ENCODE results near the gene HDAC2.

DNA sequence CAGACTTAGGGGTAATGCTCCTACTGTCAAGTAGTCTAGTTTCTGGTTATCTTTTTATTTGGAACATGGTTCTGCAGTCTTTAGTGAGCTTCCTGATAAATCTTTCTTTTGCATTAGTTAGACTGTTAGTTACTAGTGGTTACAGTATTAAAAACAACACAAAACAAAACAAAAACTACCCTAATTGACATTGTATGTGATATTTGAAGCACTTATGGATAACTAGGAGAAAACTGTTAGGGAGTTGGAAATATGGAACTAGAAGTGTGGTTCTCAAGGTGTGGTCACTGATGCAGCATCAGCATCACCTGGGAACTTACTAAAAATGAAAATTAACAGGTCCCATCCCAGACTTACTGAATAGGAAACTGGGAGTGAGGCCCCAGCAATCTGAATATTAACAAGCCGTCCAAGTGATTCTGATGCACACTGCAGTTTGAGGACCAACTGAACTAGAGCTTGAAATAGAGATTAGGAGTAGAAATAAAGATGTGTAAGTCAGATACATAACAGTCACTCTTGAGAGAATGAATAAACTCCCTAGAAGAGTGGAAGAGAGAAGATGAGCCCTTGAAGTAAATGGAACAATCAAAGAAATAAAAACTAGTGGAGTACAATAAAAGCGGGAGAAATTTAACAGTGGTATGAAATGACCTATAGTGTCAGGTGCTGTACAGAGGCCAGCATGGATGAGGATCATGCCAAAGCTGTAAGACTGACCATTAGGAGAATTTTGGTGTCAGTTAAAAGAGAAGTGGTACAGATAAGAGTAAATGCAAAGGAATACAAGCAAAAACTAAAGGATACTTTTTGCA is 17.0 kb upstream of the REV3L start:
- RRBS, 2 experiments, result no CpG with 5 or more reads among the region's 2 CpGs

GRCh38 chr6:111540831-111541361 is 57.9 kb upstream of the REV3L start:
- RRBS, 2 experiments, result no CpG with 5 or more reads among the region's 7 CpGs

GRCh38 chr6:111588122-111588931 is 17.4 kb downstream of the TRAF3IP2 start:
- RRBS, 2 experiments, result no CpG with 5 or more reads among the region's 7 CpGs

DNA sequence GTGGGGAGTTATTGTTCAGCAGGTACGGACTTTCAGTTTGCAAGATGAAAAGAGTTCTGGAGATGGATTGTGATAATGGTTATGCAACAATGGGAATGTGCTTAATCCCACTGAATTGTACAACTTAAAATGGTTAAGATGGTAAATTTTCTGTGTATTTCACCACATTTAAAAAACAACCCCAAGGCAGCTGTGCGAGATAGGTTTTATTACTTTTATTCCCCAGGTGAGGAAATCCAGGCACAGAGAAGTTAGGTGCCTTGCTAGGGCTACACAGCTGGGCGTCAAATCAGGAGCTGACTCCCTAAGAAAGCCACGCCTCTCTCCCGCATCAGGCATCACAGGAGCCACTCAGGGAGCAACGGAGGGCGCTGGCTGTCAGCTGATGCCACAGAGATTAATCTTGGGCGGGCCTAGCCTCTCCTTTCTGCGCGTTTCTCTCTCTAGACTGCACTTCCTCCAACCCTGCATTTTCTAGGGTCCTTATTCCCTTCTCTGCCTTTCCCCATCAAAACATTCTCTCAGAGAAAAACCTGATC is 9.4 kb upstream of the TRAF3IP2 start:
- RRBS, 2 experiments, result no CpG with 5 or more reads among the region's 10 CpGs

DNA sequence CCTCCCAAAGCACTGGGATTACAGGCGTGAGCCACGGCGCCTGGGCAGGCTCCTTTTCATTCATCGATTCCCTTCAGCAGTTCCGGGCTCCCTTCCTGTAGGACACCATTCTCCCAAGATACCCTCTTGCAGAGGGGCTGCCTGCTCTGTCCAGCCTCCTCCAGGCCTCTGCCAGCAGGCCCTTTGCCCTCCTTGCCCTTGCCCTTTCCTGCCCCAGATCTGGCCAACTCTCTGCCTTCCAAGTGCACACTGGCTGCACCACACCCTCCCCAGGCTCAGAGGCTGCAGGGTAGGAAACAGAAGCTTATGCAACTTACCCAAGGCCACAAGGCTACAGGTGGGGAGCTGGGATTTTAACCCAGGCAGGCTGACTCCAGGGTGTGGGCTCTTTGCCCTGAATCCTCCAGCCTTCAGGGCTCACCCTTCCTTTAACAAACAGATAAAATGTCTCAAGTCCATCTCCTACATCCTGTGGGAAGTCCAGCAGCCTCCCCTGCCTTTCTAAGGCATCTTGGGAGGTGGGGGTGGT is 14.4 kb upstream of the TRAF3IP2 start:
- RRBS, 2 experiments, result no CpG with 5 or more reads among the region's 5 CpGs

DNA sequence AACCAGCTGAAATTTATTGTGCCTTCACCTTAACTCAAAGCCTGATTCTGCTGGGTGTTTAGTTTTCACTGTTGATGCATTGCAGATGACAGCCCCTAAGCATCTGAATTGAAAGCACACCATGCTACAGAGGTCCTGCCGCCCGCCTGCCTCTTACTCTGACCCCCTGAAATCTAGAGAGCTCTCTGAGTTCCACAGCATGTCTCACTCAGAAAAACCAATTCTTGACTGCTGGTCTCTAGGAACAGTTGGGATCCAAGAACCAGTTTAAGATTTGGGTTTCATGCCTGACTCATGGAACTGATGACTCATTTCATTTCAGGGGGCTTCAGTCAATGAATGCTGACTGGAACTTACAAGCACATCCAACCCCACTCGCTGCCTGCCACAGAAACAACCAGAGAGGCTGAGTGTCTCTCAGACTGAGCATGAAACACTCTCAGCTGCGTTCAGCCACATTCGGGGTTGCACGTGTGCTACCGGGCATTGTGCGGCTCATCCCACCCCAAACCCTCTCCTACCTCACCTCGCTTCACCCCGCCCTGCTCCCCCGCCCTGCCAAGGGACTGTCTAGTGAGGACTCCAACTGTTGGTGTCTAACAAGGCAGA is 19.9 kb upstream of the TRAF3IP2 start:
- RRBS, 2 experiments, result no CpG with 5 or more reads among the region's 11 CpGs

GRCh38 chr6:111666607-111667242 is 61.0 kb upstream of the TRAF3IP2 start:
- RRBS, 2 experiments, result no CpG with 5 or more reads among the region's 7 CpGs

GRCh38 chr6:111676313-111676759 is 70.7 kb upstream of the TRAF3IP2 start:
- RRBS, 2 experiments, result no CpG with 5 or more reads among the region's 2 CpGs

- RRBS, 2 experiments, result no CpG with 5 or more reads among the region's 21 CpGs
Observed at GRCh38 chr6:111692067-111693226, 86.8 kb upstream of the TRAF3IP2 start.

- RRBS, 2 experiments, result no CpG with 5 or more reads among the region's 5 CpGs
Observed at GRCh38 chr6:111696221-111696664, 90.6 kb upstream of the TRAF3IP2 start.

- RRBS, 2 experiments, result no CpG with 5 or more reads among the region's 10 CpGs
Observed at GRCh38 chr6:111777093-111777622, 96.1 kb downstream of the FYN start.

- RRBS, 2 experiments, result no CpG with 5 or more reads among the region's 3 CpGs
Observed at GRCh38 chr6:111794841-111795285, 78.4 kb downstream of the FYN start.

DNA sequence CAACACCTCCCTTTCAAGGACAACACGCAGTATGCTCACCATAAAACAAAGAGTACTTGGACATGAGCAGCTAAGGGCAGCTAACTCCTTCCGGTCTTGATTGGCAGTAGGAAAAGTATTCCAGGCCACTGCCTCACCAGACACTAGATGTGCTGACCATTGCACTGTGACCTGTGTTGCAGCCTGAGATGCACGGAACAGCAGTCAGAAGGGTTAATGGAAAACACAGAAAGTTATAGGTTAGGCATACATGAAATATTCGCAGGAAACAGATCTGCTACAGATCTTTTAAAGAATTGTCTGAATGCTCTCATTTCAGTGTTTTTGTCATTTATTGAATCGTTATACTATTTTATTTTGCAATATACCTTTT is 19.0 kb downstream of the FYN start:
- RRBS, 2 experiments, result no CpG with 5 or more reads among the region's 5 CpGs

DNA sequence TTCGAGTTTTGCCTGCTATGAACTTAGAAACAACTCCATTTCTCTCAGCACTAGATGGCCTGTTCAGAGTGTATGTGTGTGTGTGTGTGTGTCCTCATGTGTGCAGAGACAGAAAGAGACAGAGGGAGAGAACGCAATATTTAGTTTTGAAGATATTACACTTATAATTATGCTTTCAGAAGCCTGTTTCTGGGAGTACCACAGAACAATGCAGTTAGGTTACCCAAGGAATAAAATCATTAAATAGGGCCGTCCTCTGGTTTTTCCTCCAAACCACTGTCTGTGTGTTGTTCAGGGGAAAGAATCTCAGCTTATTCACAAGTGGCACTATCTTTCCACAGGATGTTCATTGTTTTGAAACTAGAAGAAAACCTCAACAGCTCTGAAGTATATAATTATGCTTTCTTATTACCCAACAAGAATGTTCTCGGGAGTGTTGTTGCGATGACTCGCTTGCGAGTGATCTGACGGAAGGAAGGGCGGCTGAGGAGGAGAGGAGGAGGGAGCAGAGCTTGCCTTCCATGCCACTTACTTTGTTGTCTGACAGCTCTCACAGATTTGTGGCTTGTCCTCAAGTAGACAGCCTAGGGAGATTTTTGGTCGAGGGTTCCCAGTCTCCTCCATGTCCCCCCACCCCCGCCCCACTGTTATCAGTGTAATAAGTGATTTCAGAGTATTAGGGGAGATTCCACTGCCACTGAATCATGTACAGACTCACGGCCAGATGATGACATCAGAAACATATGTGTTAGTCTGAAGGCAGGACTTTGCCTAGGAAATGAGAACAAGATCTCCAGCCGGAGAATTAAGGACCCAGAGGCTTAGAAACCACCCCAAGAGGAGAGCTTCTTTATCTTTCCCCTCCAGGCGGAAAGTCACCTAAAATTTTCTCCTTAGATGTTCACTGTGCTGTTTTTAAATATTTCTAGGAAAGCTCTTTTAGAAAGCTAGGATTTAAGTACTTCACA is 80.7 kb upstream of the CCN6 start:
- RRBS, 2 experiments, result no CpG with 5 or more reads among the region's 14 CpGs

- RRBS, 2 experiments, result no CpG with 5 or more reads among the region's 4 CpGs
Observed at GRCh38 chr6:112181122-112181401, 73.3 kb downstream of the LAMA4 start.

DNA sequence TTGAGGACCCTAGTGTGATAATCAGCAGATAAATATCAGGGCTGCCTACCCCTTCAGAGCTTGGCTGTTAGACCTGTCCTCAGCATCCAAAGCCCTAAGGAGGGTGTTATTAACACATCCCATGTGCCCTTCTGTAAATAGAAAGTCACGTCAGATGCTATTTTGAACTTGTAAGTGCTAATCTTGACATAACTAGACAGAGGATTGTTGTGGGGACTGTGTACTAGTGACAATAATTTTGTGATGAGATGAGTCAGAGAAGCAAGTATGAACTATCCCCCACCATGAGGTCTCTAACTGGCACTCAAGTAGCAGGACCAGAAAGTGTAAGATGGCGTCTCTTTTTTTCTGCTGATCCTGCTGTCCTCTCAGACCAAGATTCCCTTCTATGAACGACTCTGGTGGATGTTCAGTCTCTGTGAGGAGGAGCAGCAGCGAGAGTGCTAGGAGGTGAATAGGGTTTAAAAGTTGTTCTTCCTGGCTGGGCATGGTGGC is 5.1 kb upstream of the LAMA4 start:
- RRBS, 2 experiments, result no CpG with 5 or more reads among the region's 4 CpGs

GRCh38 chr6:112957416-112958048 is 610.4 kb downstream of the RFPL4B start:
- RRBS, 2 experiments, result no CpG with 5 or more reads among the region's 3 CpGs

DNA sequence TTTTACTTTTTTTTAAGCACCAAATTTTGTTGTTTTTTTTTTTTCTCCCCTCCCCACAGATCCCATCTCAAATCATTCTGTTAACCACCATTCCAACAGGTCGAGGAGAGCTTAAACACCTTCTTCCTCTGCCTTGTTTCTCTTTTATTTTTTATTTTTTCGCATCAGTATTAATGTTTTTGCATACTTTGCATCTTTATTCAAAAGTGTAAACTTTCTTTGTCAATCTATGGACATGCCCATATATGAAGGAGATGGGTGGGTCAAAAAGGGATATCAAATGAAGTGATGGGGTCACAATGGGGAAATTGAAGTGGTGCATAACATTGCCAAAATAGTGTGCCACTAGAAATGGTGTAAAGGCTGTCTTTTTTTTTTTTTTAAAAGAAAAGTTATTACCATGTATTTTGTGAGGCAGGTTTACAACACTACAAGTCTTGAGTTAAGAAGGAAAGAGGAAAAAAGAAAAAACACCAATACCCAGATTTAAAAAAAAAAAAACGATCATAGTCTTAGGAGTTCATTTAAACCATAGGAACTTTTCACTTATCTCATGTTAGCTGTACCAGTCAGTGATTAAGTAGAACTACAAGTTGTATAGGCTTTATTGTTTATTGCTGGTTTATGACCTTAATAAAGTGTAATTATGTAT is 3.7 kb downstream of the MARCKS start:
- RRBS, 2 experiments, result no CpG with 5 or more reads among the region's 3 CpGs

GRCh38 chr6:113970748-113971739 is at the start of gene HDAC2:
TSS of gene HDAC2 (minus strand) at chr6:113971148.
- RRBS, 2 experiments, result 1 to 2% methylated on average over 26 of the region's 92 CpGs